Type B pancreatic cell (in vitro differentiated cells): ENCODE measurements around a stretch of chr5.

- PRO-cap = bidirectional peak, plus-strand start at chr5:172771359, minus-strand start at chr5:172771195; bidirectional peak, plus-strand start at chr5:172771591, minus-strand start at chr5:172771595
These were observed 459 bp upstream of the DUSP1 start for GRCh38 chr5:172771293-172772015.

DNA sequence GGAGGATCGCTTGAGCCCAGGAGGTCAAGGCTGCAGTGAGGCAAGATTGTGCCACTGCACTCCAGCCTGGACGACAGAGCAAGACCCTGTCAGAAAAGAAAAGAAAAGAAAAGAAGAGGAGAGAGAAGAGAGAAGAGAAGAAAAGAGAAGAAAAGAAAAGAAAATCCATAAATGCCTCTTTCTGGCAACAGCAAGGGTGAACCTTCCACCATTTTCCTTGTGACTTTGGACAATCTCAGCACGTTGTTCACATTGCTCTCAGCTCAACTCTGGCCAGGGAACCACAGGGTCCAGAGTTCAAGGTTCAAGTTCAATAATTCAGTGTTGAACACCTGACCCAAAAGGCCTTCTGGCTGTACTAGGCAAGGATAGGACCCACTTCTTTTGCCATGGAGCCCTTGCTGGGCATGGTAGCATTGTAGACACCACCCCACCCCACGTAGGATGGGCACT is 14.6 kb upstream of the DUSP1 start:
- PRO-cap = no peak

DNA sequence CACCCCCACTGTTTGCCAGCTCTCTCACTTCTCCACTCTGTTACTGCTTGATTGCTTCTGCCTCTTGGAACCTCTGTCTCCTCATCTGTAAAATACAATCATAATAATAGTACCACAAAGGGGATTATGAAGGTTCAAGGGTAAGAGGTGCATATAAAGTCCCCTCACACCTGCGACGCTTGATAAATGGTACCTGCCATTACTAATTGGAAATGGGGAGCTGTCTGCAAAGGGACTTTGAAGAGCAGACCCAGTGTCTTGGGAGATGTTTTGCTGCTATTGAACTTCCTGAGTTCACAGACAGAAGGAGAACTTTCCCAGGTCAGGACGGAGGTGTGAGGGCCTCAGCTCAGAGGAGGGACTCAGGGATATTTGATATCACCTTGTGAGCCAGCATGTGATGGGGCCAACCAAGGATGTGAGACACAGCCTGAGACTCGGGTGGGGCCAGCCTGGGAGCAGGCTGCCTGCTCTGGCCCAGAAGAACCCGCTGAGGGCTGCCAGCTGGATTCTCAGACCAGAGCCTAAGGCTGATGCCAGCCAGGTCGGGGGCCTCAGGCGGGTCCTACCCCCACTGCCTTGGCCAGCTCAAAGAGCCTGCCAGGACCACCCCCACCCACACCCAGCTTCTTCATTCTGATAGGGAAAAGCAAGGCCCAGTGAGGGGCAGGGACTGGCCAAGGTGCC is 20.1 kb upstream of the DUSP1 start:
- PRO-cap = no peak

GRCh38 chr5:172800914-172801829 is 30.2 kb upstream of the DUSP1 start:
- PRO-cap = no peak

DNA sequence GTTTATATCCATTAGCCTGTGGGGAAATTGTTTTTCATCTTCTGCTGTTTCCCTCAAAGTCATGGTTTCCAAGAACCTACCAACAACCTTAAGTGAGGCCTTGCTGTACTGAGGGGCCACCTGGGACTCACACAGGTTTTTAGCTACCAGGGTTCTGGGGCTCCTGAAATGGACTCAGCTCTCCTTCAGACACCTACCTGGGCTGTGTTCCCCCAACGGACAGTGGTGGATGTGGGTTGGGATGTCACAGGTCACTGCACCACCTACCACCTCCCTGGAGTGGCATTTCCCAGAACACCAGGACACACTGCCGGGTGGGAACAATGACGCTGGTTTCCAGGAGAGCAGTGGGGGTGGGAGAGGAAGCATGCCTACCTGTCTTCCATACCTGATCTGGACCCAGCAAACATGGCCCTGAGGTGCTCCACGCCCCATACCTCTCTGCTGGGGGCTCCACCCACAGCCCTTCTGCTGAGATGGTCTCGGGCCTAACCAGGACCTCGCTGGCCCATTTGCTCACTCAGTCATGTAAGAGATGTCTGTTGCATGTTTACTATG is 20.9 kb downstream of the ERGIC1 start:
- PRO-cap = no peak

DNA sequence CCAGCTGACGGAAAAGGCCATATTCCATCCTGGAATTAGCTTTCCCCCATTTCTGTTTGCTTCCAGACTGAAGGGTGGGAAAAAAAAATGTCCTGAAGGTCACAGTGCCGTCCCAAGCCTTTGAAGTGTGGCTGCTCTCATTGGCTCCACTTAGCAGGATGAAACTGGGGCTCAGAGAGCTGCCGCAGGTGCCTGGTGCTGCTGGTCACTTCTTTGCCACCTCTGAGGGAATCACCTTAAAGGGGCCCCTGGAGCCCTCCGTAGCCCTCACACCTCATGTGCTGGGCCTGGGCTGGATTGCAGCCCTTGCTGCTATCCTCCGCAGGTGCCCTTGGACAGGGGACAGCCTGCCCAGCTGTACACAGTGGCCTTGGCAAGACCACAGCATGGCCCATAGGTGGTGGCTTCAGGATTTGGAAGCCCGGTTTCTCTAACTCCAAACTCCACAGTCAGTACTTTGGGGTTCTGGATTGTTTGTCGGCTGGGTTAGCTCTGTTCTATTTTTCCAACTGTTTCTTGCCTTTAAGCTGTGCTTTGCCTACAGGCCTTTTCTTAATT is 25.4 kb downstream of the ERGIC1 start:
- PRO-cap = no peak

GRCh38 chr5:172867325-172867793 is 33.3 kb downstream of the ERGIC1 start:
- PRO-cap = no peak

GRCh38 chr5:172878592-172879586 is 44.8 kb downstream of the ERGIC1 start:
- PRO-cap = no peak

- PRO-cap = no peak
These were observed 53.8 kb downstream of the ERGIC1 start for GRCh38 chr5:172887669-172888351.

- PRO-cap = no peak
These were observed 62.3 kb downstream of the ERGIC1 start for GRCh38 chr5:172896310-172896809.

GRCh38 chr5:172905531-172905986 is 53.7 kb upstream of the RPL26L1 start:
- PRO-cap = bidirectional peak, plus-strand start at chr5:172905802, minus-strand start at chr5:172905742

DNA sequence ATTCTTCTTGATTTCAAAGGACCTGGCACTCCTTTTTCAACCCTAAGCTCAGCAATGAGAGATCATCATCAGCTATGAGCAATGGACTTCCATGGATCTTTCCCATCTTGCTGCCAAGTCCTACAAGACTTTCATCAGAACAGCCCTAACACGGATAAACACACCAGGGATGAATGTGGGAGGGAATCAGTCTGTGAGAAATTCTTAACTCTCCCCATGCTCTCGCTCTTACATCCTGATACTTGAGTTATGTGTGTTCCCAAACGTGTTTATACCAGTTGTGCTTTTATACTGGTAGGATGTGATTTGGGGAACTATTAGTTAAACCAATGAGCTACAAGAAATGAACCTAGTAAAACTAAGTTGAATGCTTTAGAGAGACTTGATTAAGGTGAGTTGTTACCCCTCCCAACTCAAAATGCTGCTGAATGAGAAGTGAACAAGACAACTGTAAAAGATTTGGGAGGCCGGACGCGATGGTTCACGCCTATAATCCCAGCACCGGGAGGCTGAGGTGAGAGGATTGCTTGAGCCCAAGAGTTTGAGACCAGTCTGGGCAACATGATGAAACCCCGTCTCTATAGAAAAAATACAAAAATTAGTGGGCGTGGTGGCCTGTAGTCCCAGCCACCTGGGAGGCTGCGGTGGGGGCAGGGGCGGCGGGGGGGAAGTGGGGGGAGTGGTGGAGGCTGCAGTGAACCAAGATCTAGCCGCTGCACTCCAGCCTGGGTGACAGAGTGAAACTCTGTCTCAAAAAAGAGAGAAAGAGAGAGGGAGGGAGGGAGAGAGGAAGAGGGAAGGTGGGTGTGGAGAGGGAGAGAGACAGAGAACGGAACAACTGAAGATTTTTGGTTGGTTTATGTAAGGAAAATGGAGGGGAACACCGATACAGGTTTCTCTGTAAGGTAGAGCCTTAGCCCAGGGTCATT is 5.1 kb upstream of the RPL26L1 start:
- PRO-cap = no peak

- PRO-cap = no peak
These were observed 19.0 kb downstream of the BNIP1 start for GRCh38 chr5:173163092-173163878.

DNA sequence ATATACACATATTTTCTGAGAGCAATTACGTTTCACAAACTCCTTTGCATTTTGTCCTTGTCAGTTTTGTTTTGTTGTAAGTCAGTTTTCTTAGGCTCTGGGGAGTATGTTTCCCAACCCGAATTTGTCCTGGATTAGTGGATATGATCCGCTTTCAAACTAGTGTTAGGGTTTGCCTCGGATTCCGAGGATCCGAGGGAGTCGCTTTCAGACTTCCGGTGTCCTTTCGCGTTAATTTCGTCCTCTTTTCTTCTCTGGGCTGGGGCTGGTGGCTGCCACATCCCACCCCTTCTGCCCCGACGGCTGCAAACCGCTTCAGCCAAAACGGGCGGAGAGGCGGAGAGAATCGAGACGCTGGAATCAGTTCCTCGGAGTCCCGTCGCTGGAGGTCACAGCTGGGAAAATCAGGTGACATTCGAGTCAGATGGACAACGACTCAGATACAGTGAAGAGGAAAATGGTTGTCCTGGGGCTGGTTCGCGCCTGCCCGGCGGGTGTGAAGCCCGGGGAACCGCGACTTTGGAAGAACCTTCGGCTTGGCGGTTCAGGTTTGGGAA is 8.7 kb upstream of the NKX2-5 start:
- PRO-cap = no peak

DNA sequence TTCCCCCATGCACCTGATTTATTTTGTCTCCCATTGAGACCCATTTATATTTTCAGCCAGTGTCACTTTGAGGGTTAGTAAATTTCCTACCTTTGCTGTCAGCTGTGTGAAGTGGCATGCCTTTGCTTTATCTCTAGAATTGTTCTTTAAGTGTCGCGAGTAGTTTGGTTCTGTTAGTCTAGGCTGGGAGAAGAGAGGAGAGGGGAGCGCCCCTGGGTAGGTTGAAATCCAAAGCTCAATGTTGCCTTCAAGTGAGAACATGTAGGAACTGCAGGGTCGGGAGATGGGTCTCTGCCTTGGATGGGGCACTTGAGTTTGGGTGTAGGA is 46.4 kb downstream of the STC2 start:
- PRO-cap = no peak

GRCh38 chr5:173283546-173284199 is 44.5 kb downstream of the STC2 start:
- PRO-cap = no peak

DNA sequence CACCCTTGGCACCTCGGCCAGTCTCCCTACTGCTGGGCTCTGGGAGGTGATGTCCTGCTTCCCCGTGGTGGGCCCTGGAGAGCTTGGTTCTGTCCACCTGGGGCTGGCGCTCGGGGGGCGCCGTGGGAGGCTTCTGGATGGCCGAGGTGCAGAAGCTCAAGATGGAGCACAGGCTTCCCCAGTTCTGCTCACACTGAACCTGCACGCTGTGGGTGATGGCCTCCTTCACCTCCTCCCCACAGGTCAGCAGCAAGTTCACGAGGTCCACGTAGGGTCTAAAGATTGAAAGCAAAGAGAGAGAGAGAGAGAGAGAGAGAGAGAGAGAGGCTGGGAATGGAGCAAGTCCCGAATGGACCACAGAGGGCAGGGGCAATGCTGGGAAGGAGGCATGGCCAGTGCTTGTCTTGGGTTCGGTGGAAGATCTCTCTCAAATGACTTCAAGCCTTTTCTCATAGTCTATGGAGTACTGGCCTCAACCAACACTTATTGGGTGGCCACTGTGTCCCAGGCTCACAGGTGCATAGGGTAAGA is 10.2 kb downstream of the STC2 start:
- PRO-cap = no peak

GRCh38 chr5:173326123-173327473 is 1.6 kb downstream of the STC2 start:
- PRO-cap = no peak

DNA sequence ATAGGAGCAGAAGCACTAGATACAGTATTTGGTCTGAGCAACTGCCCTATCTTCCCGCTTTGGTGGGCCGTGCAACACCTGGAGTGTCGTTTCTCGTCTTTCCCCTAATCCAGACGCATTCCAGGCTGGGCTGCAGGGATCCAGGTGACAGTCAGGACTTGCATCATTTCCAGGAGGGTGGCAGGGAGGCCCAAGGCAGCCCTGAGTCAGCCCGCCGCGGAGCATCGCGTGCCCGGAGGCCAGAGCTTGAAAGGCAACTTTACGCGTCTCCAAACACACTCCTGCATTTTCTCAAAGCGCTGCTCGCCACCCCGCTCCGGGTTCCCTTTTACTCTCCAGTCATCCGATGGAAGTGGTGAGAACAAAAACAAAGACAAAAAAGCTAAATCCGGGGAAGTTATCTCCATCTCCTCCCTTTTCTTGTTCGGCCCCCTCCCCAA is 807 bp upstream of the STC2 start:
- PRO-cap = bidirectional peak, plus-strand start at position 294 of the sequence, minus-strand start at position 101 of the sequence

- PRO-cap = no peak
These were observed 25.8 kb upstream of the BOD1 start for GRCh38 chr5:173642012-173642827.